PC-3 (cell line): Measurements from ENCODE around the gene TNNT2.

DNA sequence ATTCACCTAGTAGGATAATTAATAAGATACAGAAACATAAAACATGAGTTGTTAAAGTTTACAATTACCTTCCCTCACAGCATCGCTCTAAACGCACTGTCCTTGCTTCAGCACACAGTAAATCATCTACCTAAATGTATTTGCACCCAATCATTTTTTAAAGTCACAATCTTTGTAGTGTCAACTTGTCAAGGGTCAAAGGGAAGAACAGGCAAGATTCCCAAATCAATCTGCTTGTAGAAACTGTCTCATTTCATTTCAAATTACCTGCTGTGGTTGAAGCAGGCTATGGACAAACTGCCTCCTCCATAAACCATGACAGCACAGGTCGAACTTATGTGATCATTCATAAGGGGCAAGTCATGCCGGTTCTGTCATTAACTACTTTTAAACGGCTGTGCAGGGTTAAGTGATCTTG lies 93.6 kb downstream of the ZNF281 start:
- RAMPAGE, long total RNA: no peak

GRCh38 chr1:200473812-200474176 lies 64.0 kb upstream of the ZNF281 start:
- RAMPAGE, long total RNA: no peak

GRCh38 chr1:200483426-200484011 lies 73.7 kb upstream of the ZNF281 start:
- RAMPAGE, long total RNA: no peak

DNA sequence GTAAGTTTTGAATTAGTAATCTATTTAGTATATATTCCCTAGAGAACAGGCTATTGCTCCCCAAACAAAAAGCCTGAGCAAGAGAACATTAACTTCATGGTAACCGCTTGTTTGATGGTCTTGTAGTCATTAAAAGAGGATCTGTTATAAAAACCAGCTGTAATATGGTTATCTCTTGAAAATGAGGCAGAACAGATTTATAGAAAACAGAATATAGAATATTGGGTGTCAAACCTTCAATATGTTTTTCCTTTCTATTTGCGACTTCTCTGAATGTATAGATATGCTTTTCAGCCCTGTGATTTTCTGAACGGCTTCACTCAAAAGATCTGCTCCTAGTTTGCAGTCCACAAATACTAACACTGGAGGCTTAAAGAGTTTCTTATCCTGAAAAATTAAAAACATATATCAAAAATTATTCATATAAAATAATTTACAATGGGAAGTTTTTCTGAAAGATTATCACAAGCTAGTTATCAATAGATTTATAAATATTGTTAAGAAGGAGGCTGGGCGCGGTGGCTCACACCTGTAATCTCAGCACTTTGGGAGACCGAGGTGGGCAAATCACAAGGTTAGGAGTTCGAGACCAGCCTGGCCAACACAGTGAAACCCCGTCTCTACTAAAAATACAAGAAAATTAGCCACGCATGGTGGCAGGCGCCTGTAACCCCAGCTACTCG lies 20.7 kb downstream of the DDX59 start:
- RAMPAGE, long total RNA: no peak

DNA sequence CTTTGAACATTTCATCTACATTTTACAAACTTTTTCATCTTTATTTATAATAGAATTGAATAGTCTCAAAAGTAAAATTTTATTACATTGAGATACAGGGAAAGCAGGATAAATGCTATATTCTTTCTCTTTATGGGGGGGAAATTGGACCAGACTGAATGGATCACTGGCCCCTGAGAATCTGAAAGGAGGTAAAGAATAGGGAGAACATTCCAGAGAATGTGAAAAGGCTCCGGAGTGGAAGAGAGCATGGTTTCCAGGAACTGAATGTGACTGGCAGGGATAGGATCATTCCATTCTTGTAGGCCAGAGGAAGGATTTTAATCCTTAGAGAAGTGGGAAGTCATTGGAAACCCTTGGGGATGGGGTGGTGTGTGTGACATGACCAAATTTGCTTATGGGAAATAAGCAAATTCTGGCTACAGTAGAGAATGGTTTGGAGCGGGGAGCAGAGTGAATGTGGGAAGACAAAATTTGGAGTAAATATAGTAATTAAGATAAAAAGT lies 11.0 kb downstream of the CAMSAP2 start:
- RAMPAGE, long total RNA: no peak

DNA sequence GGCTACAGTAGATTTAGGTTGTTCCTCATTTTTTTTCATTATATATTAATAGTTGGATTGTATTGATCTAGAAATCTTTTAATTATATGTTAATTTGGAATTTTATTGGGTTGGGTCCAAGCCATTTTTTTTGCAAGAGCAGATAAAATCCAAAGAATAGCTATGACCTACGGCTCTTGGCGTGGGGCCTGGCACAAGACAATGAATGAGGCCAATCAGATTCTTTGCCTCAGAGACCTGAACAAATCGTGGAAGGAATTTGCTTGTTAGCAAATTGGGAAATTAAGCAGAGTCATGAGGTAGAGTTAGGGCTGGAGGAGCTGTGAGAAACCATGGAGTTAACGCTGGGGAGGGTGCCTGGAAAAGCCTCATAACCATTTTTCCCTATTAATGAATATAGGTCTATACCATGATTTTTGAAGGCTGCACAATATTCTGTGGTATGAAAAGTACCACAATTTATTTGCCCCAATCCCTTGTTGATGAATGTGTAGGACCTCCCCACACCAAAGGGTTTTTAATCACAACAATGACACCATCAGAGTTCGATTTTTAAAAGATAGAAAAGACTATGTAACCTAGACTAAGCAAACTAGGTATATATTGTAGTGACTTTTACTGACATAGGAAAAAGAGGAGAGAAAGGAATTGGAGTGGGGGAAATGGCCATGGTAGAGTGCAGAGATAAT lies 40.2 kb downstream of the CAMSAP2 start:
- RAMPAGE, long total RNA: no peak

DNA sequence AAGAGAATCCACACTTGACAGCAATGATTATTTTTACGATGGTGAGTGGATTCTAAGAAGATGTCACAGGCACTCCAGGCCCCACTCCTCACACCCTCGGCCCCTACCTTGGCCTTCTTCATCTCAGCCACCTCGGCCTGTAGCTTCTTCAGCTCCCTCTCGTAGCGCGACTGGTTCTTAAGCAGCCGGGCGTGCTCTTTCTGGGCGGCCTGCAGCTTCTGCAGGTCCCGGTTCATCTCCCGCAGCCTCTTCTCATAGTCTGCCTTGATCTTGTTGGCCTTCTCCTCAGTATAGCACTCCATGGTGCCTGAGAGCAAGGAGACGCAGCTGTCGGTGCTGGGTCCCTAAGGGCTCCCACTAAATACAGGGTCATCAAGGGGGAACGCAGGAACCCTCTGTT lies 27.4 kb downstream of the KIF21B start:
- RAMPAGE, long total RNA: no peak

DNA sequence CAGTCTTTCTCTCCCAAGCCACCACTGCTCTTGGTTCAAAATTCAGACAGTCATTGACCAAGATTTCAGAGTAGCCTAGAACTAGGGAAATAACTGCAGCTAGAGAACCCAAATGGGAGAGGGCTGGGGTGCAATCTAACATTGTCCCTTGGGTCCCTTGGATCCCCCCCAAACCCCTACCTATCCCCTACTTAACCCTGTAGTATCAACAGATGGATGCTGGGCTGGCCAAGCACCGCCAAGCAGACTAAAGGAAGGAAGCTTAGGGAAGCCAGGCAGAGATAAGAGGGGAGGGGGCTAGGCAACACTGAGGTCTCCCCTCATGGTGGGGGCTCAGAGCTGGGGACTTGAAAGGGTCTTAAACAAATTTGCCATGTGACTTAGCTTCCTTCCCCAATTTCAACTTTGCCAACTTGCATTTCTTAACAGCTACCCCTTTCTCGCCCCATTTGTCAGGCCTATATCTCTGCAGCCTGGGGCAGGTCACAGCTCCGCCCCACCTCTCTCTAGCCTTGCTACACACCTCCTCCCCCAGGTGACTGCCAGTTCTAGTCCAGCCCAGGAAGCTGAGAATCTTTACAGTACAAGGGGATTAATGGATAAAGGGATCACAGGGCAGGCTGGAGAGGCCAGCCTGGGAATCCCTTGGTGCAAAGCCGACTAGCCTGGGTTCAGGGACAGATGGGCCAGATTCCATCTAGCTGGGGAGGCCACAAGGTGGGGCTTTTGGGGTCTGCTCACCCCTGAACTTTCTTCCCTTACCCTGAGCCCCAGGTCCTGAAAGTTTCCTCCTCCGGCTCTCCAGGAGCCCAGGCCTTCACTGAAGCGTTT lies 3.4 kb downstream of the KIF21B start:
- RAMPAGE, long total RNA: no peak

DNA sequence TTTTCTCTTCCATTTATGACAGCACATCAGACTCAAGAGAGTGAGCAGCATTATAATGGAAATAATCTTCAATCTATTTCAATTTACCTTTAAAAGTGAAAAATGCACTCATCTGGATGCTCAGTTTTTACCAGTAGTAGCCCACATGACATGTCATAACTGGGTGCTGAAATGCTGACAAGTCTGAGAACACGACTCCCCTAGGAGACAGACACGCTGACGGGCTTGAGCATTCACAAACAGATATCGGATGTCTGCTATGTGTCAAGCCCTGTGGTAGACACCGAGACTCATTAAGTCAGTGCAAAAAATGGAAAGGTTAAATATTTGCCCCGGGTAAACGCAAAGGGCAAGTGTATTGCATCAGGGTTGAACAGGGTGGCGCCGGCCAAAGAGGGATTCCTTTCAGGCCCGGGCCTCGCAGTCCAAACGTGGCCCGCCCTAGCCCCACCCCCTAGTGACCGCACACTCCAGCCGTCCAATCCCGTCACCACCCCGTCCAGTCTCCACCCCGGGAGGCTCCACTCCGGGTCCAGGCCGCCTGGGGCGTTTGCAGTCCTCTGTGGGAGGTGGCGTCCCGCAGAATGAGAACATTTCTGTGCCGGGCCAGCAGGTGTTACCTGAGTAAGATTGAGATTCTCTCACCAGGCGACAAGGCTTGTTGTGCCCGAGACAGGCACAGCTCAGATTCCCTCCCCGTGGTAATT lies 16.2 kb upstream of the TMEM9 start:
- RAMPAGE, long total RNA: no peak

DNA sequence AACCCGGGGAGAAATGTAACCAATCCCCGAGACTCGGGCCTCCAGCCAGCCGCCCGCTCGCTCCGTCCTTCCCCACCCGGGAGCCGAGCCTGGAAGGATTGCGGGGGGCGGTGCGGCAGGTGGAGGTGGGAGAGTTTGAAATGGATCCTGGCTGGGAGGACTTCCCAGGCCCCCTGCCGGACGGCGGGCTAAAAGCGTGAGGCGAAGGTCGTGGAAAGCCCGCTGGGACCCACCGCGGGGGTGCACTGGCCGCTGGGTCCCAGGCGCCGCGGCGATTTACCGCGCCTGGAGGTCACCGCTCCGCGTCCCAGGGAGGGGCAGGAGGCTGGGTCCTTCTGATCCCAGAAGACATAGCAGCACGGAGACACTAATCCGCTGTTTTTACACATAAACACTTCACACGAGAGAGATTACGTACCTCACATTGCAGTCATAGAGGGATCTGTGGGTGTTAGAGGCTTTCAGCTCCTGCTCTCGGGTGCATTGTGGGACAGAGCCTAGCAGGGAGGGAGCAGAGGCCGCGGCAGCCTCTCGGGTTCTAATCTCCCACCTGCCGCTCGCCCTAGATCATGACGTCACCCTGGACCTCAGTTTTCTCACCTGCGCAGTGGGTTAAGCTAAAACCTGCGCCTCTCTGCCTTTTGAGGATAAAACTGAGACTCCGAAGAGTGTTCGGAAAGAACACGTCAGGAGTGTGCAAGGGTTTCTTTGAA lies 17.0 kb upstream of the TMEM9 start:
- RAMPAGE, long total RNA: no peak

DNA sequence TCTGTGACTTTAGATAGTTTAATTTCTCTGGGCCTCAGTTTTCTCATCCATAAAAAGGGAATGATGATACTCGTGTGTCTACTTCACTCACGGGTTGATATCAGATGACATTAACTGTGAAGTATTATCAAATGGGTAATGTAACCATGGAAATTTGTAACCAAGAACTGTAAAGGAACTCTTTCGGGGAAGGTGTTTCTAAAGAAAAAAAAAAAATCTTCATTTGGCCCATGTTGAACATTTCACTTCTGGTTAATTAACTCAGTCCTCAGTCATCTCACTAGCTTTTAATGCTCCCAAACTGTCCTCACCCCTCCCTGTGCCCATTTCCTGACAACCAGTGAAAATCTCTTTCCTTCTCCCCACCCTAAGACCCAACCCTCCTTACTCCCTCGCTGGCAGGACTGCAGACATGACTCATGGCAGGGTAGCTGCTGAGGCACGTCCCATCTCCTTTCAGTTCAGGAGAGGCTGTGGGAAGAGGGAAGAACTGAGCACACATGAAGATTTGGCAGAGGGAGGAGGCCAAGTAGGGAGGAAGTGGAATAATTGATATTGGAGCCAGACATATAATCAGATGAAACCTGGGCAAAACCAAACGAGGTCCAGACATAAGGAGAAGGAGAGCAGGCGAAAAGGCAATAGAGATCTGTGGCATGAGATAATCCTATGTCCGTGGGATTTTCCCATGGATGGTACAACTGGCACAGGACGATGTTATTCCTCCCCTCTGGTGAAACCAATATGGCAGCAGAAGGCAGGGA lies 12.6 kb downstream of the PKP1 start:
- RAMPAGE, long total RNA: no peak

DNA sequence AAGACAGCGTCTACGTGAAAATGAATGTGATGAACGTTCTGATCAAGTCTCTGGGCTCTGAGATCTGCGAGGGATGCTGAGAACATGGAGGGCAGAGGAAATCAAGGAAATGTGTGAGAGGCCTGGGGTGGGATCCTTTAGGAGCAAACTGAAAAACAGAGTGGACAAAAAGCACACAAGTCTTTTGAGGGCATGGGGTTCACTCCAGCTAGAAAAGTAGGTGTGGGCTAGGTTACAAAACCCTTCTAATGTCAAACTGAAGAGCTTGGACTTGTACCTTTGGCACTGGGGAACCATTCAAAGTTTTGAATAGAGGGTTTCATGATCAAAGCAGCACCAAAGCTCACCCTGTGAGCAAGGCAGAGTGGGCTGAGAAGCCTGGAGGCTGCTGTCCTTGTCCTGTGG lies 42.7 kb downstream of the PKP1 start:
- RAMPAGE, long total RNA: no peak

- RAMPAGE, long total RNA: no peak
These were observed 21.6 kb downstream of the TNNT2 start for GRCh38 chr1:201355893-201356351.

DNA sequence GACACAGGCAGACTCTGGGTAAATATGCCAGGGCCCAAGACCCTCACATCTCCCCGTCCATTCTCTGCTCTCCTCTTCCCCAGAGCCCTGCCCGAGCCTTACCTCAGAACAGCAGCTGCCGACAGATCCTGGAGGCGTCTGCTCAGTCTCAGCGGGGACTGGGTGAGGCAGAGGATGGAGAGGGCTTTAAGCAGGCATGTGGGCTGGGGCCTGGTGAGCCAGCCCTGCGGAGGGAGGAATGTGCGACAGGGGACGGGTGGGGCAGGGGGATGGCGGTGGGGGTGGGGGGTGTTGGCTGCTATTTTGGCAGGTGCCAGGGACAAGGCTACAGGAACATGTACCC lies at the start of gene TNNT2:
TSS of gene TNNT2 (minus strand) at position 160 of the 343 bp plus-strand sequence.
- RAMPAGE, long total RNA: no peak

DNA sequence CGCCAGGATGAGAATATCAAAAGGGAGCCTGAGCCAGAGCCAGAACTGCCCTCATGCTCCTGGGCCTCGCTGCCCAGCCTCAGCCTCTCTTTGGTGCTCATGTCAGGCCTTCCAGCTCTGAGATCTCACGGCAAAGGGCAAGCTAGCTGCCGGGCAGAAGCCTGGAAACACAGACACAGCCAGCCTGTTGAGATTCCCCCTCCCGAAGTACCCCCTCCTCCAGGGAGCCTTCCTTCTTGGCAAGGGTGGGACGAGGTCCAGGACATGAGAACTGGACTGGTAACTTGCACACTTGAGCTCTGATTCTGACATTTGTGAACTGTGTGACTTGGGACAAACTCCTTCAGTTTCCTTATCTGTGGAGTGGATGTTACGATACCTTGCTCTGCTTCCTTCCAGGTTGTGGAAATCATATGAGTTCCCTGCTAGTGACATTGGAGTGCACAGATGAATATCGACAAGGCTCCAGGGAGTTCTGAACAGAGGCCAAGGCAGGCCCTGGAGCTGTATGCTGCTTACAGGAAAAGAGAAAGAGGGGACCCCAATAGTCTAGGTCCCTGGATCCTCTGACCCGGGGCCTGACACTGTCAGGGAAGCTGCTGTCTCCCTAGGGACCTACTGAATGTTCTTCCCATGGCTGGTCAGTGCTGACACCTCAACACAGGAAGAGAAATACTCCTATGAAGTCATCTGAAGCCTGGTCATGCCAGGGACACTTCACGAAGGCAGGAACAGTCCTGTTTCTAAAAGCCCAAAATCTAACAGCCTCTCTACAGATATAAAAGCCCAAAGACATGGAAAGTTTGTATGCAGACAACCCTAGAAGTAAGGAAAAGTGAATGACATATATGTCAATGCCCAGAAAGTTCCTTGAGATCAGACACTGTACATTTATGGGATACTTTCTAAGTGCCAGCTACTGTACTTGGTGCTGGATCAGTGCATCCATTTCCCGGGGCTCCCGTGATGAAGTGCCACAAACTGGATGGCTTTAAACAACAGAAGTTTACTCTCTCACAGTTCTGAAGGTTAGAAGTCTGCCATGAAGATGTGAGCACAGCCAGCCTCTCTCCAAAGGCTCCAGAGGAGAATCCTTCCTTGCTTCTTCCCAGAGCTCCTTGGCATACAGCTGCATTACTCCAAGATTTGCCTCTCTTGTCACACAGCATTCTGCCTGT lies 1.7 kb upstream of the LAD1 start:
- RAMPAGE, long total RNA: no peak

- RAMPAGE, long total RNA: no peak
These were observed 4.6 kb upstream of the LAD1 start for GRCh38 chr1:201403724-201404188.

DNA sequence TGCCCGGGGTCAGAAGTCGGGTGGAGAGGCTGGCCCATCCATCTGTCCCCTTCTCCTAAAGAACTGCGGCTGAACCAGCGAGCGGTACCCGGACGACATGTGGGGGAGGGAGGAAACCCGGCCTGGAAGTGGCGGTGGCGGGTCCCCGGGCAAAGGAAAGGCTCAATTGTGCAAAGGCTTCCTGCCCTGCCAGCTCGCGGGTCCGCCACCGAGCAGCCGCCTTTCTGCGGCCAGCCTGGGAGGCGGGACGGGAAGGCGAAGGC lies 410 bp upstream of the NAV1 start:
- RAMPAGE, long total RNA: no peak

DNA sequence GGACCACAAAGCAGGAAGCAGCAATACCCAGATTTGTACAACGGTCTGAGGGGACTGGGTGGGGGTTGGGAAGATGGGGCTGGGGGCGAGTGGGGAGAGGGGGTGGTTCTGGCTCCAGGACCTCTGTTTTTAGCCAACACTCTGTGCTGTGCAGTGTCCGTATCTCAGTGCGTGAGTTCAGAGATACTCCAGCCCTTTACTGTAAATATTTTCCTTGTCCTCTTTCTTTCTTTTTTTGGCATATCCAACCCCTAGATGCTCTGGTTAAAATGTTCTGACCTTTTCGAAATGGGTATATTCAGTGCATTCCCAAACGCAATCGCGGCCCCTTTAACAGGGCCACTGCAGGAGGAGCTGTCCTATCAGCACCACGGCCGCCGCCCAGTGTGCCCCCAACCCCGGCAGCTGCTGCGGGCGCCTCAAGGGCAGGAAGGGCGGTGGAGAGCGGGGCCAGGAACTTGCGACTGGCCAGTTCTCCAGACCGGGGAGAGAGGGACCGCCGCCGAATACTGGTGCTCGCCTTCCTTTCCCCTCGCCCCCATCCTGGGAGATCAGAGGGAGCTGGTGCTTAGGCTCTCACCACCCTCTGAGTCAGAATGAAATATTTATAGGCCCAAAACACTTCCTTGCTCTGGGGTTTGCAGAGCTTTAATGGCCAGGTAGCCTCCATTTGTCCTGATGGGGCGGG lies 75.2 kb downstream of the NAV1 start:
- RAMPAGE, long total RNA: no peak

GRCh38 chr1:201740164-201740487 lies 88.8 kb upstream of the IPO9 start:
- RAMPAGE, long total RNA: no peak

- RAMPAGE, long total RNA: no peak
These were observed 21.0 kb downstream of the IPO9 start for GRCh38 chr1:201849662-201850613.